Temporal lobe (tissue), 2 donors: ENCODE data around the genes PRRC1, CHSY3 and CDC42SE2.

GRCh38 chr5:126949935-126951066 is 80.1 kb downstream of the MARCHF3 start:
- RAMPAGE, long total RNA = no peak

DNA sequence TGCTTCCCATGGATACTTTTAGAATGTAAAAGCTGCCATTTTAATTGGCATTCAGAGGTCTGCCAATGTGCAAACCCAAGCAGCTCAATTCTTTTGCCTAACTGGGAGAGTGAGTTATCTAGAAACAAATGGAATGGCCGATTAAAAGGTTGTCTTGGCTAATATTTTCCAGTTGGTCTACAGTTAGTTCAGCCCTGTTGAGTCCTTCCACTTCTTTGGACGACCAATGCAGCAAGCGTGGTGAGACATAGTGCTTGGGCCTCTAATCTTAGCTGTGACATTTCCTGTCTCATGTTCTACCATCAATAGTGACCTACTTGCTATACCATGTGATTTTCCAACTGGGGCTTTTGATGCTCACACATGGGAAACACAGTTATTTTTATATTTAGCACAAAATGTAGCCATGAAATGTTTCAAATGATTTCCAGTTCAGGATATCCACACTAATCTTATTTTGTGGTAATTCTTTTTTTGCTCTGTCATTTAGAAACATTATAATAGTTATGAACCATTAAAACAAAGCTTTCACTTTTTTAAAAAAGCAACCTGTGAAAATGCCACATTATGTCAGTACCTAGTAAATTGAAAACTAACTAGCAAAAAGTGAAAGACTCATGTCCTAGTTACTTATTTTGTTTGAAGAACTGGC is 18.4 kb downstream of the MARCHF3 start:
- RAMPAGE, long total RNA = no peak

GRCh38 chr5:127025255-127025847 is 5.0 kb downstream of the MARCHF3 start:
- RAMPAGE, long total RNA = no peak

- RAMPAGE, long total RNA = no peak
Measured at GRCh38 chr5:127029839-127030495, 391 bp downstream of the MARCHF3 start.

DNA sequence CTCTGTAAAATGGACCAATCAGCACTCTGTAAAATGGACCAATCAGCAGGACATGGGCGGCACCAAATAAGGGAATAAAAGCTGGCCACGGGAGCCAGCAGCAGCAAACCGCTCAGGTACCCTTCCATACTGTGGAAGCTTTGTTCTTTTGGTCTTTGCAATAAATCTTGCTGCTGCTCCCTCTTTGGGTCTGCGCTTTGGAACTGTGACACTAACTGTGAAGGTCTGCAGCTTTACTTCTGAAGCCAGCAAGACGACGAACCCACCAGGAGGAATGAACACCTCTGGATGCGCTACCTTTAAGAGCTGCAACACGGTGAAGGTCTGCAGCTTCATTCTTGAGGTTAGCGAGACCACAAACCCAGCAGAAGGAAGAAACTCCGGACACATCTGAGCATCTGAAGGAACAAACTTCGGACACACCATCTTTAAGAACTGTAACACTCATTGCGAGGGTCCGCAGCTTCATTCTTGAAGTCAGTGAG is 107.7 kb upstream of the MEGF10 start:
- RAMPAGE, long total RNA = no peak

- RAMPAGE, long total RNA = start-site peak on the plus strand at chr5:127517636-127517681, 314 and 192 reads in 2 replicates
Measured at GRCh38 chr5:127517574-127518723, at the start of gene PRRC1. Gene PRRC1 (plus strand): TSS chr5:127517640.

DNA sequence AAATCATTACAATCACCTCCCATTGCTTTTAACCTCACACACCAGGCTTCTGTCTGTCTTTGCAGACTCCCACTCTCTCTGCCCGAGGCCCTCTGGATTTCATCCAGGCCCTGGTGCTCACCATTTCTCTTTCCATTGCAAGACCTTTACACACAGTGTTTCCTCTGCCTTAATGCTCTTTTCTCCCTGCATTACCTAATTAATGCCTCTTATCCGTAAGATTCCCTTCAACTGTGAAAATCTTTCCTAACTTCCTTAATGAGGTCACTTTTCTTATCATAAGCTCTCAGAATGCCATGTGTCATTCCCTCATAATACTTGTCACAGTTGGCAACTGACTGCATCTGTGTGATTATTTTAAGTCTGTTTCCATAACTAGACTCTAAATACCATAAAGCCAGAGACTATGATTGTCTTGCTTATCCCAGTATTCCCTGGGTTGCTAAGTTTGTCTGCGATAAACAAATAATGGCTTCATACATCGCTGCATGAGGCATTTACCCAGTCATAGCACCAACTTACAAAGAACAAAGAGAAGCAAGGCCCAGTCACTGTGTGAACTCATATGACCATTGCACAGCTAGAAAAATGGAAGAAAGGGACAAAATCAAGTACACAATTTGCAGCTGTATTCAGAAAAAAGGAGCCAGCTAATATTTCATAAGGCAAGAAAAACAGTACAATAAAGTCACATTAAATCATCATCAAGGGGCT is 155.2 kb downstream of the CCDC192 start:
- RAMPAGE, long total RNA = no peak

- RAMPAGE, long total RNA = no peak
Measured at GRCh38 chr5:127885713-127886288, 182.6 kb downstream of the CCDC192 start.

GRCh38 chr5:128090338-128091192 is 7.0 kb downstream of the SLC12A2 start:
- RAMPAGE, long total RNA = no peak

DNA sequence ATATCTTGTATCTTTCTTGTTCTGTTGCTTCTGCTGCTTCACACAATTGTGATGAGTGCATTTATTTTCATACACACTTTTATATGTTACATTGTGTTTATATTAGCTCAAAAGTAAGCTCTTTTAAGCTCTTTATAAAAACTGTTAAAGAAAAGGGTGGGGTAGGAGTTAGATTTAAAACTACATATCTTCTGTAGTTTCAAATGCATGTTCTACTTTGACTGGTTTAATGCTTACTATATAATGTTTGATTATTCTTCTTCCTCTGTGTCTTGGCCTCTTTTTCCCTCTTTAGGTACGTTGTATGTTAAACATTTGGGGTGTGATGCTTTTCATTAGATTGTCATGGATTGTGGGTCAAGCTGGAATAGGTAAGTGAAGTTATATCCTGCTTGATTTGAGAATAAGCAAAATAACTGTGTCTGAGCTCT is 30.4 kb downstream of the SLC12A2 start:
- RAMPAGE, long total RNA = no peak

DNA sequence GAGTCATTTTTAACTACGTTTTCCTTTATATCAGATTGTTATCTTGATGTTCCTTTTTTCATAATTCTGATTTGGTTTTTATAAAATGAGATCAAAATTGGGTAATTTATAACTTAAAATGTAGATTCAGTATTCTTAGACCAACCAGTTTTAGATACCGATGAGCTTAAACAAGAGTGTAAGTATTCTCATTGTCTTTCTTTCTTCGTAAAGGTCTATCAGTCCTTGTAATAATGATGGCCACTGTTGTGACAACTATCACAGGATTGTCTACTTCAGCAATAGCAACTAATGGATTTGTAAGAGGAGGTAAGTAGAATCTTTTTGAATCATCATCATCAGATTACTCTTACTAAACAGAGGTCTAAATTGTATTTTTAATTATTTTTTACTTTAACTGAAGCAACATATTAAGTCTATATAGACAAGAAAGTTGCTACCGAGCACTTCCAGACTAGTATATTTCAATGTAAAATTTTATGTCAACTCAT is 30.9 kb downstream of the SLC12A2 start:
- RAMPAGE, long total RNA = no peak

GRCh38 chr5:128536212-128536673 is 1.8 kb downstream of the FBN2 start:
- RAMPAGE, long total RNA = no peak

DNA sequence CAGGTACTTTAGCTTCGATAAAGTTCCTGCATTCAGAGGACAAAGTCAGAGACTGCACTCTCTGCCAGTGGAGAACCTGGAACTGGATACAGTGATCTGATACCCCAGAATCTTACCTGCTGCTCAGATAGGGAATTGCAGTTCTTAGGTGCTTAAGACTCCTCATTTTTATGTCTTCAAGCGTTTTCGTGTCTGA is 1.8 kb downstream of the ISOC1 start:
- RAMPAGE, long total RNA = no peak

- RAMPAGE, long total RNA = no peak
Measured at GRCh38 chr5:129903597-129904586, at the start of gene CHSY3. Gene CHSY3 (plus strand): TSS chr5:129904465.

DNA sequence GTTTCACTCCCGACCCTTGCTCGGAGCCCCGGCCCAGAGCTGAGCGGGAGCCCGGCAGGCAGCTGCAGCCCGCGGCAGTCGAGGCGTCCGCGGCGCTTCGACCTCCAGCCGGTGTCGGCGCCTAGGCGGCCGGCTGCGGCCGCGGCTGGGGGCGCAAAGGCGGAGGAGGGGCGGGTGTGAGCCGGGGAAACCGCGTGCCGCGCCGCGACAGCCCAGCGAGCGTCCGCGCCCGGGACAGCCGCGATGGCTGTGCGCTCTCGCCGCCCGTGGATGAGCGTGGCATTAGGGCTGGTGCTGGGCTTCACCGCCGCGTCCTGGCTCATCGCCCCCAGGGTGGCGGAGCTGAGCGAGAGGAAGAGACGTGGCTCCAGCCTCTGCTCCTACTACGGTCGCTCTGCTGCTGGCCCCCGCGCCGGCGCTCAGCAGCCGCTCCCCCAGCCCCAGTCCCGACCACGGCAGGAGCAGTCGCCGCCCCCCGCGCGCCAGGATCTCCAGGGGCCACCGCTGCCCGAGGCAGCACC is 382 bp downstream of the CHSY3 start:
- RAMPAGE, long total RNA = no peak

- RAMPAGE, long total RNA = no peak
Measured at GRCh38 chr5:130032721-130033310, 128.6 kb downstream of the CHSY3 start.

DNA sequence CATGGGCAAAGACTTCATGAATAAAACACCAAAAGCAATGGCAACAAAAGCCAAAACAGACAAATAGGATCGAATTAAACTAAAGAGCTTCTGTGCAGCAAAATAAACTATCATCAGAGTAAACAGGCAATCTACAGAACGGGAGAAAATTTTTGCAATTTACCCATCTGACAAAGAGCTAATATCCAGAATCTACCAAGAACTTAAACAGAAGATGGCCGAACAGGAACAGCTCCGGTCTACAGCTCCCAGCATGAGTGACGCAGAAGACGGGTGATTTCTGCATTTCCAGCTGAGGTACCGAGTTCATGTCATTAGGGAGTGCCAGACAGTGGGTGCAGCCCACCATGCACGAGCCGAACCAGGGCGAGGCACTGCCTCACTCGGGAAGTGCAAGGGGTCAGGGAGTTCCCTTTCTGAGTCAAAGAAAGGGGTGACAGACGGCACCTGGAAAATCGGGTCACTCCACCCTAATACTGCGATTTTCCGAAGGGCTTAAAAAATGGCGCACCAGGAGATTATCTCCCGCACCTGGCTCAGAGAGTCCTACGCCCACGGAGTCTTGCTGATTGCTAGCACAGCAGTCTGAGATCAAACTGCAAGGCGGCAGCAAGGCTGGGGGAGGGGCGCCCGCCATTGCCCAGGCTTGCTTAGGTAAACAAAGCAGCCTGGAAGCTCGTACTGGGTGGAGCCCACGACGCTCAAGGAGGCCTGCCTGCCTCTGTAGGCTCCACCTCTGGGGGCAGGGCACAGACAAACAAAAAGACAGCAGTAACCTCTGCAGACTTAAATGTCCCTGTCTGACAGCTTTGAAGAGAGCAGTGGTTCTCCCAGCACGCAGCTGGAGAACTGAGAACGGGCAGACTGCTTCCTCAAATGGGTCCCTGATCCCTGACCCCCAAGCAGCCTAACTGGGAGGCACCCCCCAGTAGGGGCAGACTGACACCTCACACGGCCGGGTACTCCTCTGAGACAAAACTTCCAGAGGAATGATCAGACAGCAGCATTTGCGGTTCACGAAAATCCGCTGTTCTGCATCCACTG is 267.4 kb downstream of the HINT1 start:
- RAMPAGE, long total RNA = no peak

GRCh38 chr5:131250684-131251144 is 13.1 kb upstream of the CDC42SE2 start:
- RAMPAGE, long total RNA = no peak

DNA sequence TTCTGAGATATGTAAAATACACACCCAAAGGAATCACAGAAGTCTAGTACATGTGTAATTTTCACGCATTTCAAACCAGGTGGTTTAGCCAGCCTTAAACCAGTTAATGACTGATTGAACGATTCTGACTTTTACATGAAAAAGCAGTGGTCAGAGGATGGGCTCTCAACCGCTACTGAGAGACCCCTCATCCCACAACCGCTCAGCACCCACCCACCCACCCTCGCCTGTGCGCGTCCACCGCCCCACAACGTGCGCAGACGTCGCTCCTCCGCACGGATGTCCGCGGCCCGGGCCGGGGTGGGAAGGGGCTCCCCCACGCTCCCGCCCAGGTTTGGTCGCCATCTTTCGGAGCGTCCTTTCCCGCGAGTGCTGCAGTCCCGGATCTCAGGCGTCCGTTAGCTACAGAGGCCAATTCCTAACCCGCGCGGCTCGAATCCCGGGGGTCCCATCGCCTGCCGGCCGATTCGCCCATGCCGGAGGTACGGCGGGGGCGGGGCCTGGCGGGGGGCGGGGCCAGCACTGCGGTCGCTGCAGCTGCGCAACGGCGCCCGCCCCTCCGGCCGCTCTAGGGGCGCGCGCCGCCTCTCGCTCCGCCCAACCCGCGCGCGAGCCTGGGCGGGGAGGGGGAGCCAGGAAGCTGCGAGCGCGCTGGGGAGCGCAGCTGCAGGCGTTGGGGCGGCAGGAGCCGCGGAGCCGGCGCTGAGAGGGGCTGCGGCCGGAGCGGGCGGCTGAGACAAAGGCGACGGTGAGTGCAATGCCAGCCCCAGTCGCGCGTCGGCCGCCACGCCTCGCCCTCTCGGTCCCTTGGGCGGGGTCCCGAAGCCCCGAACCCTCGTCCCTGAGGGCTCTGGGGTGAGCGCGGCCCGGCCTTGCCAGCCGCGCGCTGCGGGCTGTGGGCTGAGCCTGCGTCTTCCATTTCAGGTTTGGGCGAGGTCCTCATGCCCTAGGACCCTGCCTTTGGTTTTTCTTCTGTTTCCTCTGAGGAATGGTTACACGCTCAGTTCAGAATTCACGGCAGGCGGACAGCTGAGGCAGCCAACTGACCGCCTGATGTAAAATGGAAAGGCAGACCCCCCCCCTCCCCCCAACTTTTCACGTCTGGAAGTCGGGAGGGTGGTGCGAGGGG is at the start of gene CDC42SE2:
TSS of gene CDC42SE2 (plus strand) at position 635 of the 1,129 bp plus-strand sequence.
- RAMPAGE, long total RNA = start-site peak on the plus strand centred at position 649 of the sequence, 65 bp wide, 535 and 251 reads in 2 replicates

DNA sequence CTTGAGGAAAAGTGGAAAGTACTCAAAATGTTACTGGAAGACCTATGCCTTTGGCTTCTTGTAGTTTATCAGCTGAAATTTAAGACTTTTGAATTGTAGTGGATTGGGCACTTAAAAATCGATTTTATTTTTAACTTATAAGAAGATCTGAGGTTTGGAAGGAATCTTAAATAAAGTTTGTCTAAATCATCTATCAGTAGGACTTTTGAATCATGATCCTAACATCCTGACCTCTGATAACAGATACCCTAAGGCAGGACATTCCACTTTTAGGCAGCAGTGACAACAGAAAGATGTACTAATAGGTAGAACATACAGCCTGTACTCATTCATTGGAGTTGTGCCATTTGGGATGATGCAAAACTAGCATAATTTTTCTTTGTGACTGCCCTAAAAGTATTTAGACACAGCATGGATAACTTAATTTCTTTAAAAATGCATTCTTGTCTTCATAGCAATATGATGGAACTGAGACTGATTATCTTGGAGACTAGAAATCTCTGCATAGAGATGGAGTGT is 39.6 kb downstream of the CDC42SE2 start:
- RAMPAGE, long total RNA = no peak